SK-N-DZ (cell line): ENCODE measurements around the gene CLK3.

GRCh38 chr15:73631876-73632865, 1.0 kb downstream of the NPTN start:
RAMPAGE:
- cytosol, long total RNA = no peak
- nucleus, long total RNA = no peak

DNA sequence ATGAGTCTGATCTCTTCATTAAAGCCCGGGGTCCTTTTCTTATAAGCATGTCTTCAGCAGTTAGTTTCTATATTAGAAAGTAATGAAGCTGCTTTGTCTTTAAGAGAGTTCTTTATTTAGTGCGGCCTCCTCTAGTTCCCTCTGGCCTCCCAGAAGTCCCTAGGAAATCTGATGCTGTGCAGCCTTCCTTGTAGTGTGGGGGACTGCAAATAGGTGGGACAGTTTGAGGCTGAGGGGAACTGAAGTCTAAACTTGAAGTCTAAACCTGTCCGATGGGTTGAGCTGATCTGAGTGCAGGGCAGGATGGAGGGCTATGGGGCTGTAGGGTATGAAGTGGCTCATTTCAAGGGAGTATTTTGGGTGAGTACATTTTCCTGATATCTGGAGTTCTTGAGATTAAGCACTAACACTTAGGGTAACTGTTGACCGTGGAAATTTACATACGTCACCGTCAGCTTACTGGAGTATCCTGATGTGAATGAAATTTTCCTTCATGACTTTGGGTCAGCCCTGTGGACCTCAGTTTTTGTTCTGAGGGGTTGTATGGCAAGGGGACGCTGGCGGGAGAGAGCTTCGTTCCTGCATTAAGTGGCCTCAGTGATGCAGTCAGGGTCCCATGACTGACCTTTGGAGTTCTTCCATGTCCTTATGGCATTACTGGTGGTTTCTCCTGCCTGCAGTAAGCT, 1.5 kb downstream of the CD276 start:
RAMPAGE:
- cytosol, long total RNA = no peak
- nucleus, long total RNA = no peak

RAMPAGE:
- cytosol, long total RNA = no peak
- nucleus, long total RNA = no peak
Observed at GRCh38 chr15:73742939-73743348, 10.2 kb downstream of the INSYN1 start.

RAMPAGE:
- cytosol, long total RNA = no peak
- nucleus, long total RNA = no peak
Observed at GRCh38 chr15:73751539-73752002, 1.6 kb downstream of the INSYN1 start.

DNA sequence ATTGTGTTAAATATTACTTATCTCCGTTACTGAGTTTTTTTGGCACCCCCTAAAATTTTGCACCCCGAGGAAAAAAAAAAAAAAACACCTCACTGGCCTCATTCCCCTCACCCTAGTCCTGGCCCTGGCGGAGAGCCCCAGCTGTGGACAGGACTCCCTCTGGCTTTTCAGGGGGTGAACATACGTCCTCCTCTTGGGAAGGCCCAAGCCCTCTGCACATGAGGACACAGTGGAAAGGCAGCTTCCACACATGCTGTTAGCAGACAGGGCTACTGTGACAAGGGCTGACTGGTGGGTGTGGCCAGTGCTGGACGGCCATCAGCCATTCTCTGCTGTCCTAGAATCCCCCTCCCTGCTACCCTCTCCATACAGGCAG, 2.5 kb downstream of the LOXL1 start:
RAMPAGE:
- cytosol, long total RNA = no peak
- nucleus, long total RNA = no peak

DNA sequence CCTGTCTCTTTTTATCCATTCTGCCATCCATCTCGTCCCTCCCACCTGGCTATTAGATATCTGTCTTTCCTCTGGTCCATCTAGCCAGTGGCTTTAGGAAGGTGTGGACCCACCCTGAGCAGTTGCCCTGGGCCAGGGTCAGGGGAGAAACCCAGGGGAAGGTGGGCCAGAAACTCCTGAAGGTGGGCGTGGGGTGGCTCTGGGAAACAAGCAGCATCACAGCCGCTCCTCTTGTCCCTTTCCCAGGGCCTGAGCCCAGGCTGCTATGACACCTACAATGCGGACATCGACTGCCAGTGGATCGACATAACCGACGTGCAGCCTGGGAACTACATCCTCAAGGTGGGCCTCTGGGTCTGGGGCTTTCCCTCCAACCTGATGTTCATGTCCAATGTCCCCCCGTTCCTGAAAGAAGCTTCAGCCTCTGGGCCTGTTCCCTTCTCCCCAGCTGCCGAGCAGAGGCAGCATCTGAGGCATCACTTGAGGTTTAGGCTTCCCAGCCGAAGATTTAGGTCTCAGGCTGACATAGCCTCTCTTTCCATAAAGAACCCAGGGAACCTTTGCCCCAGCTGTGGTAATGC, 21.4 kb downstream of the LOXL1 start:
RAMPAGE:
- cytosol, long total RNA = no peak
- nucleus, long total RNA = no peak

GRCh38 chr15:74174752-74175401, 1.4 kb downstream of the ISLR start:
RAMPAGE:
- cytosol, long total RNA = no peak
- nucleus, long total RNA = no peak

RAMPAGE:
- cytosol, long total RNA = no peak
- nucleus, long total RNA = no peak
Observed at GRCh38 chr15:74365607-74366467, 1.6 kb downstream of the CYP11A1 start.

RAMPAGE:
- cytosol, long total RNA = no peak
- nucleus, long total RNA = no peak
Observed at GRCh38 chr15:74385667-74386091, 18.2 kb upstream of the CYP11A1 start.

GRCh38 chr15:74387076-74387437, 19.6 kb upstream of the CYP11A1 start:
RAMPAGE:
- cytosol, long total RNA = no peak
- nucleus, long total RNA = no peak

GRCh38 chr15:74391015-74391441, 23.6 kb upstream of the CYP11A1 start:
RAMPAGE:
- cytosol, long total RNA = no peak
- nucleus, long total RNA = no peak

DNA sequence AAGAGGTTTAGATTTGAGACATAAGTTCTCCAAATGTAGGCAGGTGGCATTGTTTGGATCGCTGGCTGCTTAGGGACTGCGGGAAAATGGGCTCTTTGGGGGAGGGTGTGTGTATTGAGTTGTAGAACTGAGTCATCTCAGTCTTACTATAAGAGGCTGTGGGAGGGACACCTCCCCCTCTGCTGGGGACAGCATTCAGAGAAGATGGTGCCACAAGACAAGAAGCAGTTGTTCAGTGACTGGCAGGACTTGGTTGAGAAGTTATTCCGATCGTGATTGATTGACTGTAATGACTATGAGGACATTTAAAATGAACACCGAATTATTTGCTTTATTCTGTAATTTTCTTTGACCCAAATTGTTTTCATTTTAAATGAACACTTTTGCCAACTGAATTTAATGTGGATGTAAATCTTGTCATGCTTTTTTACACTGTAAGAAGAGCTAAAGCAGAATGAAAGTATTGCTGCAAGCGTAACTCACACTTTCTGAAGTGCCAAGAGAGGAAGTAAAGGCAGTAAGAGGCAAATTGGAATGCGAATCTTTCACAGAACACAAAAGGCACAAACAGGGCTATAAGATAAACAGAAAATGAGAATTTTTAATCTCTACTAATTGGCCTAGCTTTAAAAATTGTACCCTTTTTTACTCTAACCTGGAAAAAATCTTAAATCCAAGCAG, 1.0 kb downstream of the ARID3B start:
RAMPAGE:
- cytosol, long total RNA = no peak
- nucleus, long total RNA = no peak

DNA sequence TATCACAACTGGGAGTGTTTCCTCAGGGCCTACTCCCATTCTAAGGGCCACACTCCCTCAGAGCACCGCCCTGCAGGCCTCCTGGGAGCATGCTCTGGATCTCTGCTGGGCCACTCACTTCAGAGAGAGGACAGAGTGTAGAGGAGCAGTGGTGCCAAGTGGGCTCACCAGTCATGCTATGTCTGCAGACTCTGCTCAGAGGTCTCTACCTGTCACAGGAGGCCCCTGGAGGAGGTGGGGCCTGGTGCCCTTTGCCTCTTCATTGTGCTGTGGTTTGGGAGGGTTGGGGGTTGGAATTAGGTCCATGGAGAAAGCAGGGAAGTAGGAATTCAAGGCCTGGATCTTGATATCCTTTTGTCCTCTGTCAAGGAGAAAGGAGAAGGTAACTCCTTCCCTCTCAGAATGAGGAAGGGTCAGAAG, 21.0 kb upstream of the CLK3 start:
RAMPAGE:
- cytosol, long total RNA = no peak
- nucleus, long total RNA = no peak

GRCh38 chr15:74610078-74610977, 5.3 kb upstream of the CLK3 start:
RAMPAGE:
- cytosol, long total RNA = no peak
- nucleus, long total RNA = no peak

DNA sequence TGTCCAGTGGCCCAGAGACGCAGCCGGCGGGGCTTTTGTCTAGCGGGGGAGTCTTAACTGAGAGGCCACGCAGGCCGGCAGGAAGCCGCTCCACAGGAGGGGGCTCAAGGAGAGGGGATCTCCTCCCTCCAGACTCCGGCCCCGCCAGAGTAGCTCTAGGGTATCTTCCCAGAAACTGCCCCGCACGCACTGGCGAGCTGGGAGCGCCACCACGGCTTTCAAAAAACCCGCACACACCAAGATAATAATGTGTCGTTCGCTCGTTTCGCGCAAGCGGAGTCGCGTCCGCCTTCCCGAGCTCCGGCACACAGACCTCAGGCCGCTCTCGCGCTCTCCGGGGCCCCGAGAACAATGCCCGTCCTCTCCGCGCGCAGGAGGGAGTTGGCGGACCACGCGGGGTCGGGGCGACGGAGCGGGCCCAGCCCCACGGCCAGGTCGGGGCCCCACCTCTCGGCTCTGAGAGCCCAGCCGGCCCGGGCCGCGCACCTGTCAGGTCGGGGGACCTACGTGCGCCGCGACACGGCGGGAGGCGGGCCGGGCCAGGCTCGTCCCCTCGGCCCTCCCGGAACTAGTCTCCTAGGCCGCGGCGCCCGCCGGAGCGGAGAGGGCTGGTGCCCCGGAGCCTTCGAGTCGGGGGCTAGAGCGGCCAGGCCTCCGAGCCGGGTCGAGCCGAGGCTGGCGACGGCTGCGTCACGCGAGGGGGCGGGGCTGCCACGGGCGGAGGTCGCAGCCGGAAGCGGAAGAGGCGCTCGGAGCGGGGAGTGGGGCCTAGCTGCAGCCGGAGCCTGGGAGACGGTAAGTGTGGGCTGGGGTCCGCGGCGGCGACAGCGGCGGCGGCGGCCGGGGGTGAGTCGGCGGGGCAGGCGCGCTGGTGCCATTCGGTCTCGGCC, at the start of gene CLK3:
TSS of gene CLK3 (plus strand) at position 733 of the 890 bp plus-strand sequence.
RAMPAGE:
- cytosol, long total RNA = start-site peak on the plus strand centred at position 770 of the sequence, 51 bp wide, 239 and 291 reads in 2 replicates
- nucleus, long total RNA = start-site peak on the plus strand centred at position 763 of the sequence, 37 bp wide, 390 and 109 reads in 2 replicates

RAMPAGE:
- cytosol, long total RNA = no peak
- nucleus, long total RNA = no peak
Observed at GRCh38 chr15:74642333-74643302, 27.0 kb downstream of the CLK3 start.

GRCh38 chr15:74643303-74643969, 27.8 kb downstream of the CLK3 start:
RAMPAGE:
- cytosol, long total RNA = no peak
- nucleus, long total RNA = no peak

GRCh38 chr15:74725059-74725426, 285 bp downstream of the CYP1A1 start:
RAMPAGE:
- cytosol, long total RNA = no peak
- nucleus, long total RNA = no peak

RAMPAGE:
- cytosol, long total RNA = no peak
- nucleus, long total RNA = no peak
Observed at GRCh38 chr15:74784474-74785267, 2.8 kb downstream of the CSK start.

DNA sequence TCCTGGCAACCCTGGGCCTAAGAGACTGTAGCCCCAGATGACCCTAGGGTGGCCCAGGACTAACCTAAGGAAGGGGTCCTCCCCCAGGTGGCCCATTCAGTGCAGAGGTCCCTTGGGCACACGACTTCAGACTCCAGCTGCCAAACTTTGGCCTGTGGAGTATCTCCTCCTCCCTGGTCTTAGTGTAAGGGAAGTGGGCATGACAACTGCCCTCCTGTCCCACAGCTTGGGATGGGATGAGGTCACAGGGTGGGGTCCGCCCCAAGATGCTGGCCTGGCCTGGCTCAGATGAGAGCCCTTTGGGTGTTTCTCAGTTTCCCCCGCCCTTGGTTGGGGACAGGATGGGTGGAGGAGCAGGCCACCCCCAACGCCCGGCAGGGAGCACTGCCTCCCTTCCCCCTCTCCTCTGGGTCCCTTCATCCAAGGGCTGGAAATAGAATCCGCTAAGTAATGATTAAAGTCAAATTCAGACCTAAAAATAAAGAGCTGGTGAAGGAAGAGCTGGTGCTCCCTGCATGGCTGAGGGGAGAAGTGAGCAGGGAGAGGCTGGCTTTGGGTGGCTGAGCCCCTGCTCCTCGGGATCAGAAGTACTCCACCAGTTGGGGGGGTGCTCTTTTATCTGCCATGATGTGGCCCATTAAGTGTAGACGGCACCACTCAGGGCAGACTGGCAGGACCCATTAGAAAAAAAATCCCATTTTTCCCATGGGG, 5.0 kb downstream of the CSK start:
RAMPAGE:
- cytosol, long total RNA = no peak
- nucleus, long total RNA = no peak